Peyer's patch (tissue), 4 donors: ENCODE results near the gene HTR5A.

- PRO-cap: no peak
- RAMPAGE, long total RNA, 4 experiments: no peak in any of the 4 experiments
These were observed 119.8 kb downstream of the GALNT11 start for GRCh38 chr7:152144960-152145924.

DNA sequence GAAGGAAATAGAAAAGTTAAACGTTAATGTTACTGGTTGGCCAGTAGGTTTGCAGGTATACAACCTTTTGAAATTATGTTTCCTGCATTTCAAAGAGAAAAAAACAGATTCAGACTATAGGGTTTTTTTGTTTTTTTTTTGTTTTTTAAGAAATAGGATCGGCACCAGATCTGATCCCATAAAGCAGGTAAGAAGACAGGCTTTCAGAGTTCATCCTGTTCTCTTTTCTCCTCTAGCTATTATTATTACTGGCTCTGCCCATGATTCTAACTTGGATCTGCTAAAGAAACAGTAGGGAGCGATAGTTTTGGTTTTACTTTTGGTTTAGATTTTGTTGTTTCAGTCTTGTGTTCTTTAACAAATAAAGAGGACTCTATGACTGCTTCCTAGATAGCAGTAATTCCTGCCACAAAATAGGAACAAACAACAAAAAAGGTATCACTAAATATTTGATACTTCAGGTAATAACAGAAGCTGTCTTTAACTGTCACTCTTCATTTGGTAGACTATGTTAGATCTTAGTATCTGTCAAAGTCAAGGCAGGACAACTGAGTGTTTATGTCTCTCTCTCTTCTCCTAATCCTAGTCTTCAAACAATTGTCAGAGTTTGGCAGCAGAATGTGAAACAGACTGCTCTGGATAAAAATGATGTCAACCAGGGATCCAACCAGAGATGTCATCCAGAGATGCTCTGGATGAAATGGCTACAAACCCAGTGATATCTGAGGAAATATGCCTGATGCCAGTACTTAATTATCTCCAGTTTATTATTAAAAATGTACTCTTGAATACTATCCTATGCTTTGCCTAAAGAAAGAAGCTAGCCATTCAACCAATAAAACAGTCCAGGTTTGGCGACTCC lies 99.8 kb downstream of the KMT2C start:
- PRO-cap: no peak
- RAMPAGE, long total RNA, 4 experiments: no peak in any of the 4 experiments

GRCh38 chr7:152383840-152384904 lies 51.6 kb downstream of the KMT2C start:
- PRO-cap: no peak
- RAMPAGE, long total RNA, 4 experiments: start-site peak on the minus strand in 1 of 4 experiments, at chr7:152384416-152384483 at its widest, 25 reads per replicate

DNA sequence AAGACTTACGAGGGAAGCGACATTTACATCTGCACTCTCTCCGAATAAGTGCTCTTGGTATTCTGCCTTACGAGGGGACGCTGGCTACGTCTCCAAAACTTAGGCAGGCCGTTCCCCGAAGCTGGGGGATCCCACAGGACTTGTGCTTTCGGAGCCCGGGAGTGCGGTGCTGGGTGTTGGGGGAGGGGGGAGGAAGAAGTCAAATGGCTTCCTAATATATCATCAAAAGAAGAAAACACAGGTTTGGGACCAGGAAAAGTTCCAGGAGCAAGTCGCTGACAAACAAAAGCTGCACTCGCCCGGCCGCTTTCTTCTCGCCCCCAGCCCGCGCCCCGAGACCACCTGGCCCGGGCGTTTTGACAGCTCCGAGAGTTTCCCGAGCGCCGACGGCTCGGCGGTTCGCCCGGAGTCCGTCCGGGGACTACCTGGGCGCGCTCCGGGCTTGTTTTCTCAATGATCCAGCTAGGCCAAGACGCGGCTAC lies 925 bp downstream of the KMT2C start:
- PRO-cap: no peak
- RAMPAGE, long total RNA, 4 experiments: no peak in any of the 4 experiments

DNA sequence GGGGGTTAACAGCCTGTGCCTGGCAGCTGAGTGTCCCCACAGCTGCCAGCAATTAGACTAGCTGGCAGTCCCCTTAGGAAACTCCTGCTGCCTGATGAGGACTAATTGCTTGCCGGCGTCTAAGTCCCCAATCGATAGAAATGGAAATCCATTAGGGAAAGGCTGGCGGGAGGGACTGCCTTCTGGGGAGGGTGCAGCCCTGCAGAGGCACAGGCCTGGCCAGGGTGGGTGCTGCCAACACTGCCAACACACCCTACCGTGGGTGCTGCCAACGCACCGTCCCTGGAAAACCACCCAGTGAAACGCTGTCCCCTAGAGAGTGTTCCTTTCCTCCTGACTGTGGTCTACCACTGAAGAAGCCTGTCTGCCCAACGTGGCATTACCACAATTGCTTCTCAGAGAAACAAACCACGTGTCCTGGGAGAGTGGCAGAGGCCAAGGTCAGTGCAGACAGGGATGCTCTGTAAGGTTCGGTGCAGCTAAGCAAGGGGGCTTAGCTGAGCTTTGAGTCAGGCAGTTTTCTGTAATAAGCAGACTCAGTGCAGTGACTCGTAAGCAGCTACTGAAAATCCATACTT lies 60.7 kb downstream of the XRCC2 start:
- PRO-cap: no peak
- RAMPAGE, long total RNA, 4 experiments: no peak in any of the 4 experiments

DNA sequence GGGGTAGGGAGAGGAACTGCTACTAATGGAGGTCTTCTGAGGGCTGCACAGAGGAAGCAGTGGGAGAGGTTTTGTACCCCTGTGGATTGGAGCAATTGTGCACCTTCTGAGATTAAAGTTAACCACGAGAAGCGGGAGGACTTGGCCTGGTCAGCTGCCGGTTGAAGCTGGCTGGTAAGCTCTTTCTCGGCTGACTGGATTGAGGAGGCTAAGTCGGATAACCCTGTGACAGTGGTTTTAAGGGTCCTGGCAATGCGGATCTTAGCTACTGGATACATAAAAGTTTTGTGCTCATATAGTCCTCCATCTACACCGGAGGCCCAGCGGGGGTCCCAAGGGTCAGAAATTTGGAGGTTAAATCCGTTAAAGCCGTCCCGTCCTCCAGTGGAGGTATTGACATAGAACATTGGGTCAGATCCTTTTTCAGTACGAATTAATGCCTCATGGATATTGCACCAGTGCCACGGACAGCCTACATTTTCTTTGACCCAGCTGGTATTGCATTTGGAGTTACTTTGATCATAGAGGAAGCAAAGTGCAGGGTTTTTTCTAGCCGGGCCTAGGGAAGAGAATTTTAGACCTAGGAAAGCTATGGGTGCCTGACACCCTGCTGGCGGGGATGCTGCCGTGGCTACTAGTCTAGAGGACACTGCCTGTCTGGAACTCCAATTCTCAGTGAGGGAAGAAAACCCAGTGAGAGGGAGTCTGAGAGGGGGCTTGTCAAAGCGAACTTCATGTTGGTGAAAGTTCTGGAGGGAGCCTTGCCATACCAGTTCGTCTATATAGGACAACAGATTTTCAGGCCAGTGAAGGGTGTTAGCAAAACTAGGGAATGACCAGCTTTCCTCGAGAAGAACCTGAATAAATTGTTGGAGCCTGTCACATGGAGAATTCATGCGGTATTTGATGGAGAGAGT lies 641.7 kb upstream of the DPP6 start:
- PRO-cap: no peak
- RAMPAGE, long total RNA, 4 experiments: no peak in any of the 4 experiments

GRCh38 chr7:153433262-153433639 lies 618.9 kb upstream of the DPP6 start:
- PRO-cap: no peak
- RAMPAGE, long total RNA, 4 experiments: no peak in any of the 4 experiments

- PRO-cap: no peak
- RAMPAGE, long total RNA, 4 experiments: no peak in any of the 4 experiments
These were observed 386.8 kb upstream of the DPP6 start for GRCh38 chr7:153665409-153665847.

DNA sequence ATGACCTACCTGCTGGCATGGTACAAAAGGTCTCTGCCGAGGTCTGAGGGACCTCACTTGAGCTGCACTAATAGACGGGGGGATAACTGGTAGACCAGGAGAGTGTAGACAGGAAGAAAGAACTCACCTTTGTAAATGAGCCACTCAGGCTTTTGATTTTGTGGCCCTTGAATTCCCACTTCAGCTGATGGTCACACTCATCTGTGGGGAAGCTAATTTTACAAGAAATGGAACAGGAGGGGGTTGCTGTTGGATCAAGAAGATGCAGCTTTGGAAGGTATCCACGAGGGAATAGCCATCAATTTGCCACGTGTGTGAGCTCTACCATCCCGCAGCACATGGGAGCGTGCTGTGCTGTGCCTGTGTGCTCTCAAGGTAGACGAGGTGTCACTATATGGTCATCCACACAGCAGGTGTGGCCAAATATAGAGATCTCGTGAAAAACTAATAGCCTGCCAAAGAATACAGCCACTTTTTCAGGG lies 279.2 kb downstream of the DPP6 start:
- PRO-cap: no peak
- RAMPAGE, long total RNA, 4 experiments: no peak in any of the 4 experiments

- PRO-cap: no peak
- RAMPAGE, long total RNA, 4 experiments: no peak in any of the 4 experiments
These were observed 326.4 kb downstream of the PAXIP1 start for GRCh38 chr7:154676277-154677082.

DNA sequence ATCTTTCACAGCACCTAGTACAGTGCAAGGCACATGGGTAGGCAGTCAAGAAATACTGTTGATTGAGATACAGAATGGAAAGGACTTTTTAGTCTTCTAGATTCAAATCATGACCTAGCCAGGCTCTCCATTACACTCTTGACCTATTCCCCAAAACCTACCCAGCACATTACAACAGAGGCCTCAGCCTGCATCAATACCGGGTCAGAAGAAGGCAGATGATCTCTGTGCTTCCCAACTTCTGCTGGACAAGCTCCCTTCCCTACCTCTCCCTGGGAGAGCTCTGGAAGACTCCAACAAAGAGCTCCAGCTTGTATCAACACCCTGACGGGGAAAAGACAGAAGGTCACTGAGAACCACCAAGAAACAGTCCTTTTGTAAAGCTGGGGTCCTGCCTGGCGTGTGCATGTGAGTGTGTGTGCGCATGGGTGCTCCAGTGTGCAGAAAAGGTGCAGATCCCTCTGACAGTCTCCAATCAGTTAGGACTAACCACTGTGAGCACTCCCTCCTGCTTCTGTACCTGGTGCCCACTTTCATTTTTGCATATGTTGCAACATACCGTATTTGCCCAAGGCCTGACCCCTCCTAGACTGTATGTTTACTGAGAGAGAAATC lies 17.0 kb downstream of the PAXIP1 start:
- PRO-cap: no peak
- RAMPAGE, long total RNA, 4 experiments: no peak in any of the 4 experiments

- PRO-cap: no peak
- RAMPAGE, long total RNA, 4 experiments: no peak in any of the 4 experiments
These were observed at the start of gene HTR5A for GRCh38 chr7:155069877-155070447. Gene HTR5A (plus strand): TSS chr7:155070324.

DNA sequence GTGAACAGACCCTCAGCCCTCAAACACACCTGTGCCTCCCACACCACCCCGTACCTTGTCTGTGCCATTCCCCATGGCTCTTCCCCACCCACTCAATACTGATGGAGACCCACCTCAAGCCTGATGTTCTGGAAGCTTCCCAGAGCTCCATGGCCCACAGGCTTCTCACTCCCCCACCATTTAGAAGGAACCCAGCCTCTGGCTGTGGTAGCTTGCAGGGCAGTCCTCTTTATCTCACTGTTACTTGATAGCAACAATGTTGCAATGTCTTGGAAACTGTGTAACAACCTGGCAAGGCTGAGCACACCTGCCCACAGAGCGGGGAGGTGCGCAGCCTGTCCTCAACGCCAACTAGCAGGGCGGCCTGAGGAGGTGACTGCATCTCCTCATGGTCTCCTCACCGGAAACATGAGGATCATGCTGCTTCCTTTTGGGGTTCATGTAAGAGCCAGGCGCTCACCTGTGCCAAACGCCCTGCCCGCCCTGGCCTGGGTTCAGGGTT lies 43.7 kb upstream of the INSIG1 start:
- PRO-cap: no peak
- RAMPAGE, long total RNA, 4 experiments: no peak in any of the 4 experiments

- PRO-cap: no peak
- RAMPAGE, long total RNA, 4 experiments: no peak in any of the 4 experiments
These were observed 10.5 kb upstream of the INSIG1 start for GRCh38 chr7:155287119-155287618.

GRCh38 chr7:155301460-155302481 lies 4.1 kb downstream of the INSIG1 start:
- PRO-cap: no peak
- RAMPAGE, long total RNA, 4 experiments: no peak in any of the 4 experiments

DNA sequence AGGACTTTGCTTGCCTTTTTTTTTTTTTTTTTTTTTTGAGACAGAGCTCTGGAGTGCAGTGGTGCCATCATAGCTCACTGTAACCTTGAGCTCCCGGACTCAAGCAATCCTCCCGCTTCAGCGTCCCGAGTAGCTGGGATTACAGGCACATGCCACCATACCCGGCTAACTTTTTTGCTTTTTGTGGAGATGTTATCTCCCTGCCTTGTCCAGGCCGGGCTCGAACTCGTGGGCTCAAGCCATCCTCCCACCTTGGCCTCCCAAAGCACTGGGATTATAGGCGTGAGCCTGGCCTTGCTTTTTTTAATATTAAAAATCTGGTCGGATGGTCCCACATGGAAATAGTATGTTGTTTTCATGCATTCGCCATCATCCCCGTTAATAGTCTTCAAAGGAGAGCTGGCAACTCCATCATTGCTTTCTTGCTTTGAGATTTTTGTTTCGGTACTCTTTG lies 6.3 kb downstream of the INSIG1 start:
- PRO-cap: no peak
- RAMPAGE, long total RNA, 4 experiments: no peak in any of the 4 experiments

DNA sequence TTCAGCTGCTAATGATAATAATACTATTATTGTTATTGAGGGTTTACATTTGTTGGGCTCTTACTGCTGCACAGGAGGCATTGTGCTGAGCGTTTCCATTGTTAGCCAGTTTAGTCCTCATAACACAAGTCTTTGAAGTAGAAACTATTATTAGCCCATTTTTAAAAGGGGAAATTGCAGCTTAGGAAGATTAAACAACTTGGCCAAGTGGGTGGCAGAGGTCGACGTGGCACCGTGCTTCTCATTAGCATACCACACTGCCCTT lies 8.8 kb downstream of the INSIG1 start:
- PRO-cap: no peak
- RAMPAGE, long total RNA, 4 experiments: no peak in any of the 4 experiments

GRCh38 chr7:155311888-155312986 lies 14.6 kb downstream of the INSIG1 start:
- PRO-cap: no peak
- RAMPAGE, long total RNA, 4 experiments: no peak in any of the 4 experiments

DNA sequence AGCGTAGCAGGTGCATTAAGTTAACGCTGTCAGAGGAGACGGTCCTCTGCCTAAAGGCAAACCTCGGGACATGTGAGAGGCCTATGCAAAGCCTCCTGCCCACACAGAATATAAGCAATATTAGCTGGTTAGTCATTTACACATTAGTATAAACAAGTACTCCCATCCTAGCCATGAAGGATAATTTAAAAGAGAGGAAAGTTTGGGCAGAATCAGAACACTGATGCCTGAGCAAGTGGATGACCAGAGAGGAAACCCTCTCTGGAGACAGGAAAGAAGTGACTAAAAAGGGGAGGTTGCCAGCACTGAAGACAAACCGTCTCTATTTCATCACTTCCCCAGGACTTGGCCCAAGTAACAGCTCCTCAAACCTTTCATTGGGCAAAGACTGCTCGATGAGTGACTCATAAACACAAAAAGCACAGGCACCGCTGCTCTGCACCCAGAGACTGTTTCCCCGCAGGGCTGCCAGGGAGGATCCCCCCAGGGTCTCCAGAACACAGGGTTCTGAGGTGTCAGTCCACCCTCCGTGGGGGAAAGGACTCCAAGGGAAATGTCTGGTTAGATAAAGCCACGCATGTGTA lies 59.7 kb downstream of the INSIG1 start:
- PRO-cap: no peak
- RAMPAGE, long total RNA, 4 experiments: no peak in any of the 4 experiments

DNA sequence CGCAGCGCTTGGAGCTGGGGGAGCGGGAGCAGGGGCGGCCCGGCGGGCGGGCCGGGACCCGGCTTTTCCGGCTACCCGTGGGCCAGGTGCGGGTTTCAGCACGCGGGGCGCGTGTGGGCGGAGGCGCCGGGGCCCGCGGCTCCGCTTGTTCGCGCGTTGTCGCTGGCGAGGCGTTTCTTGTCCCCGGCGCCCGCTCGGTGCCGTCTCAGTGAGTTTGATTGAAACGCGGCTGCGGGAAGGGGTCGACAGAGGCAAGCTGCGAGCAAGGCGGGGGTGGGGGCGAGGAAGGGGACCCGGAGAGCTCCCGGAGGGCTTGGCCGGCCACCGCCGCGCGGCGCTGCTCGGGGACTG lies 76.6 kb downstream of the INSIG1 start:
- PRO-cap: no peak
- RAMPAGE, long total RNA, 4 experiments: no peak in any of the 4 experiments